Occipital lobe (tissue), 2 donors: ENCODE data around the genes GPR155 and LNPK.

- RAMPAGE, long total RNA: no peak
These were observed 19.6 kb downstream of the SP3 start for GRCh38 chr2:173945478-173945969.

DNA sequence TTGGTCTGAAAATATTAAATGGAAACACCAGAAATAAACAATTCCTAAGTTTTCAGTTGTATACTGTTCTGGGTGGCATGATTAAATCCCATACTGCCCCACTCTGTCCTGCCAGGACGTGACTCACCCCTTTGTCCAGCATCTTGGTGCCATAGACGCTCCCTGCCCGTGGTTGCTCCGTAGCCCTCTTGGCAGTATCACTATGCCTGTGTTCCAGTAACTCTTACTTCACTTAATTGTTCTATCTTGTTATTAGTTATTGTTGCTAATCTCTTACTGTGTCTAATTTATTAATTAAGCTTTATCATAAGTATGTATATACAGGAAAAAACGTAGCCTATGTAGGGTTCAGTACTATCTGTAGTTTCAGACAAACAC lies 71.3 kb upstream of the SP3 start:
- RAMPAGE, long total RNA: no peak

GRCh38 chr2:174053295-174054396 lies 88.5 kb upstream of the SP3 start:
- RAMPAGE, long total RNA: no peak

DNA sequence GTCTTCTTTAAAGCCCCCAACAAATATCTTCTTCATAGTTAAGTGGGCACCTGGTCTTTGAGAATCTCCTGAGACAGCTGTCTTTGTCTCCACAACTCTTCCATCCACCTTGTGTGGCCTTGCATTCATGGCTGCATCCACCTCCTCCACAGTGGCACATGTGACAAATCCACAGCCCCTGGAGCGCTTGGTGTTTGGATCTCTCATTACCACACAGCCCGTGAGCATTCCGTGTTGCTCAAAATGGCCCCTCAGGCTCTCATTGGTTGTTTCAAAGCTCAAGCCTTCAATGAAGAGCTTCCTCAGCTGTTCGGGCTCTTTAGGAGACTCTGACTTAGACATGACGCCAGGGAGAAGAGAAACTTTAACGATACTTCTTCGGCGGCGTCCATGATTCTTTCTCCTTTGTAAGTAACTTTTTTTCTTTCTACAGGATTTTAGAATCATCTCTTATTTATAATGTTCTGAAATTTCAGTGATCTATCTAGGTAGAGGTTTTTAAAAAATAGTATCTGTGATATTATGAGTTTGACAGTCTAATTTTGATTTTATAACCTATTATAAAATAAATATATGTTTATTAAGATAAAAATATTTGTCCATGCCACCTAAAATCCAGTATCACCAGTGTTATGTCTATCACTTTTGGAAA lies 24.0 kb upstream of the SP9 start:
- RAMPAGE, long total RNA: no peak

- RAMPAGE, long total RNA: no peak
These were observed 13.8 kb downstream of the SP9 start for GRCh38 chr2:174348555-174349023.

GRCh38 chr2:174365035-174365456 lies 30.3 kb downstream of the SP9 start:
- RAMPAGE, long total RNA: no peak

DNA sequence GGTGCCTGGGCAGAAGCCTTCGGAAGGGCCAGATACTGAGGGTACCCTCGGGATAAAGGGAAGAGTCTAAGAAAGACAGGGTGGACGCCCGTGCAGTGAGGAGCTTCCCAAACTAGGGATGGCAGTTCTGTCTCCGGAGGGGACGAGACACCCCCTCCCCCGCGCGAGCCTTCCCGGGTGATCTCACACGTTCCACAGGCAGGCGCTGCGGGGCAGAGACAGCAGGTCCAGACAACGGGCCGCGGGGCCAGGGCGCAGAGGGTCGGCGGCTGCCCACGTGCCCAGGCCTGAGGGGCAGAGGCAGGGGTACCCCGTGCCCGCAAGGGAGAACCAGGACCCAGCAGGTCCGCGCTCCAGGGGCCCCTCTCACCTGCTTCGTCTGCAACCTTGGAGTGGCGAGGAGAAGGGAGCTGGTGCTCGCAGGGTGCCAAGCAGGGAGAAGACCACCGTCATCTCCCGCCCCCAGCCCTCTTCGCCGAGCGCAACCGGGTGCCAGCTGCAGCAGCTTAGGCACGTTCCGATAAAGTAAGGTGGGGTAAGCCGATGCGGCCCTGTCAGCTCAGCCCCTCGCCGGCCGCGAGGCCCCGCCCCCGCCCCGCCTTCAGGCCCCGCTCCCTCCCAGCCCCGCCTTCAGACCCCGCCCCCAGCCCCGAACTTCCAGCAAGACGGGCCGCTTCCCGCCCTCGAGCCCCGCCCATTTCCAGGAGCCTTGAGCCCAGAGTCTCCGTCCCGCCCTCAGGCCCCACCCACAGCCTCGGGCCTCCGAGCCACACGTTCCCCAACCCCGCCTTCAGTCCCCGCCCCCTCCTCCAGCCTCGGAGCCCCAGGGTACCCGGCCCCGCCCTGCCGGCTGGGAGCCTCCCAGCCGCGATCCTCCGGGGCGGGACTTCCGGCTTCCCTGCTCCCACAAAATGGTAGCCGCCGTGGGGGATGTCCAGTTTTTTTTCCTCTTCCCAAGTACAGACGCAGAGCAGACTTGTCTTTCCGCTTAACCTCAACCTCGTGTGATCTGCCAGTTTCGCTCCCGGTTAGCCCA lies at the start of gene GPR155:
GPR155 (minus strand) TSS at position 527 of the 1,036 bp plus-strand sequence.
- RAMPAGE, long total RNA: start-site peak on the minus strand centred at position 521 of the sequence, 81 bp wide, 73 and 91 reads in 2 replicates

DNA sequence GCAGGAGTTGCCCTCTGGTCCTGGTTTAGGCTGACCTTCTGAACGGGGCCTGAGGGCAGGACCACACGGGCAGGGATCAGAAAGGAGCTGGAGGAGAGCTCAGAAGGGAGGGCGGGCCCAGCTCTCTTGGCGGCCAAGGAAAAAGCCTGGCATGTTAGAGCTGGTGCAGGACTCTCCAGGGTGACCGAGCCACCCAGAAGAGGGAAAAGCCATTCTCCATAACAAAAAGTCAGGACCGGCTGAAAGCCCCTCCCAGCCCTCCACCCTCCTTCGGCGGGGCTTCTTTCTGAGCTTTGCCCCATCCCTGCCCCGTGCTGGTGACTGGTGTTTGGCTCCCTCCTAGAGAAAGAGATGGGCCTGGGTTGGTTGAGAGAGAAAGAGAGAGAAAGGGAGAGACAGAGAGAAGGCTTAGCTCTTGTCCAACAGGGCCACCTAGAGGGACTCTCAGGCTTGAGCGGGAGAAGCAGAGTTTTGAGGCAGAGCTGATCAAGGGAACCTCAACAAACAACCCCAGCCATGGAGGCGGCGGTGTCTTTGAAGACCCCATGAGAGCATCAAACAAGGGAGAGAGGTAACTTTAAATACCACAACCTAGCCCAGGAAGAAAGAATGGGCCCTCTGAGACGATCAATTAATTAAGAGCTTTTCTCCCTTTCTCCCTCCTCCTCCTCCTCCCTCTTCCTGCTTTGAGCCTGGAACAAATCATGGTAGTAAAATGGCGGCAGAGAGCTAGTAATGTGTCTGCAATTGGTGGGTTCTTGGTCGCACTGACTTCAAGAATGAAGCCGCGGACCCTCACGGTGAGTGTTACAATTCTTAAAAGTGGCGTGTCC lies 50.7 kb downstream of the WIPF1 start:
- RAMPAGE, long total RNA: no peak

GRCh38 chr2:174608868-174609471 lies 11.4 kb upstream of the WIPF1 start:
- RAMPAGE, long total RNA: no peak

DNA sequence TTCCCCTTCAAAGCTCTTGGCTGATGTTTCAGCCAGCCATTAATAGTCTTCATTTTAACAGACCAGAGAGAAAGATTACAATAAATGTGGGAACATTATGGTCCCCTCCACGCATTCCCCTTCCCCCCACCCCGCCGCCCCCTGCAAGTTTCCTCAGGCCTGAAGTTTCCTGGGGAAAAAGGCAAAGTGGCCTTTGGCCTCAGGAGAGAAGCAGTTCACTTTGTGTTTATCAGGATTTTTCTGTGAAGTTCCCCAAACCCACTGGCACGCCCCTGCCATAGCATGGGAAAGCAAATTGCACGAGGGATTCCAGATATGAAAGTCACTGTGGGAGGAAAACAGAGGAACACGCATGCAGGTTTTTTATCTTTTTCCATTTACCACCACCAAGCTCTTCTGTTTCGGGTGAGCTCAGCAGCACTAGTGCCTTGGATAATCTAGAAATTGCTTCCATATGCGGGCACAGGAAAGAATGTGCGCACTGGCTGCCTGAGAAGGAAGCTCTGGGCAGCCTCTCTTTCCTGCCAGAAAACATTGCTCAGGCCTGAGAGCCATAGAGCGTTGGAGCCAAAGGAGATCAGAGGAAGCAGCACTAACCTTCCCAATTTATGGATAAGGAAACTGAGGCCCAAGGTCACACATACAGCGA lies 65.9 kb upstream of the WIPF1 start:
- RAMPAGE, long total RNA: no peak

DNA sequence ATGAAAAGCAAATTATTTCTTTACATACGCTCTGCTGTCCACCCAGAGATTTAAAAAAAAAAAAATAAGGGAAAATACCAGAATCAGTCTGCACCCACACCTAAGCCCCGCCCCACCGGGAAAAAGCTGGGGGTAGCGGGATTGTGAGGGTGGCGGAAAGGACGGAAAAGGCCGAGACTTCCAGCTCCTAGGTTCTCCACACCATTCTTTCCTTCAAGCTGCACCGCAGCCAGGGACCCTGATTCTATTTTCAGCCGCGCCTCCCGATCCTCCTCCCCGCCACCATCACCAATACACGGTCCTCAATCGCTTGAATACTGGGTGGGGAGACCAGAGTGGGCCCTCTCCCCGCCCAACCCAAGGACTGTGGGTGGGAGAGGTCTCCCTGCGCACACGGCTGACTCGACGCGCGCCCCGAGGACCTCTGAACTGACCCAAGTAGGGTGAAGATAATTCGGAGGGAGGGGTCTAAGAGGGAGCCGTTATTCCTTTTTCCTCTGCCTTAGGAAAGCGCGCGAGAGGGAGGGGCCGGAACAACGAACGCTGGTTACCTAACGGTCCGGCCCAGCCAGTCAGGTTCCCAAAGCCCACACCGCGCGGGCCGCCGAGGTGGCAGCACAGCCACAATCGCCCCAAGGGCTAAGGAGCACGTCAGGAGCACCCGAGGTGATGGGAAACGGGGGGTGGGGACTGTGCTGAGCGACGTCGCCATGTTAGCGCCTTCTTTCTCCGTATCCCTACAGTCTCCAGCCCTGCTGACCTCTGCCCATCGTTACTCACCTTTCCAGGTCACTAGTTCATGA lies 532 bp downstream of the ATF2 start:
- RAMPAGE, long total RNA: no peak

DNA sequence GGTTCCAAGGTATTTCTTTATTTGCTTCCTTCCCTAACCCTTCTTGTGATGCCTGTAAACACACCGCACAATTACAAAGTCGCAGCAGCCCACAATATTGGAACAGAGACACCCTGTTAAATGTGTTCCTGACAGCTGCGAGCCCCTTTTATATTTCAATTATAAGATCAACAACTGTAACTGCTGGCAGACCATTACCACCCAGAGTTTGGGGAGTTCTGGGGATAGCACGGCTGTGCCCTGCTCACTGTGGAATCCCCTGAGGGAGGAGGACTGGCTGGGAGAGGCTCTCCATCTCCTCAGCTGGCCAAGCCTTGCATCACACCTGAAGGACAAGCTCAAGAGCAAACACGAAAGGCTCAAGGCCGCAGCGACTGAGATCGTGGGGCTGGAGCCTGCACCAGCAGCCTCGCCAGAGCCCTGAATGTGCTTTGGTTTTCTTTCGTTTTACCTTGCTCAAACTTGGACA lies 282.3 kb upstream of the ATP5MC3 start:
- RAMPAGE, long total RNA: no peak

GRCh38 chr2:176002137-176002590 lies at the start of gene LNPK:
Gene LNPK, minus strand, starts transcription at chr2:176002267.
- RAMPAGE, long total RNA: no peak

GRCh38 chr2:176053775-176054227 lies 30.0 kb downstream of the EVX2 start:
- RAMPAGE, long total RNA: no peak

GRCh38 chr2:176172119-176172568 lies 15.0 kb downstream of the HOXD3 start:
- RAMPAGE, long total RNA: no peak

DNA sequence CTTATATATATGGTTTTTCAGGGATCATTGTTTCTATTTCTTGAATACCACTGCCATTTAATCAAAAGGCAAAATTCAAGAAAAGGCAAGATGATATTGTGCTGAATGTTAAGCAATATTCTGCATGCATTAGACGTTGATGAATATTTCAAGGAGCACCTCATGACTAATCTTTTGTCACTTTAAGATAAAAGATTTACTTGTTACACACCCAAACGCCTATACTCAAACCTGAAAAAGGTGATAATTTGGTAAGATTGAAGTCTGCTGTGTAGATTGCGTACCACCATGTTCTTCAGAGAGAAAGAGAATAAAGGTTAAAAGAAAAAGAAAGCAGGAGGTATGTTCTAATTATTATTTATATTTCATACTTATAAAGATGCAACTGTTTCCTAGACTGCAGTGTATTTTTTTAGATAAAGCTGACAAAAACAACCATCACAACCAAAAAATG lies 196.5 kb downstream of the MTX2 start:
- RAMPAGE, long total RNA: no peak

DNA sequence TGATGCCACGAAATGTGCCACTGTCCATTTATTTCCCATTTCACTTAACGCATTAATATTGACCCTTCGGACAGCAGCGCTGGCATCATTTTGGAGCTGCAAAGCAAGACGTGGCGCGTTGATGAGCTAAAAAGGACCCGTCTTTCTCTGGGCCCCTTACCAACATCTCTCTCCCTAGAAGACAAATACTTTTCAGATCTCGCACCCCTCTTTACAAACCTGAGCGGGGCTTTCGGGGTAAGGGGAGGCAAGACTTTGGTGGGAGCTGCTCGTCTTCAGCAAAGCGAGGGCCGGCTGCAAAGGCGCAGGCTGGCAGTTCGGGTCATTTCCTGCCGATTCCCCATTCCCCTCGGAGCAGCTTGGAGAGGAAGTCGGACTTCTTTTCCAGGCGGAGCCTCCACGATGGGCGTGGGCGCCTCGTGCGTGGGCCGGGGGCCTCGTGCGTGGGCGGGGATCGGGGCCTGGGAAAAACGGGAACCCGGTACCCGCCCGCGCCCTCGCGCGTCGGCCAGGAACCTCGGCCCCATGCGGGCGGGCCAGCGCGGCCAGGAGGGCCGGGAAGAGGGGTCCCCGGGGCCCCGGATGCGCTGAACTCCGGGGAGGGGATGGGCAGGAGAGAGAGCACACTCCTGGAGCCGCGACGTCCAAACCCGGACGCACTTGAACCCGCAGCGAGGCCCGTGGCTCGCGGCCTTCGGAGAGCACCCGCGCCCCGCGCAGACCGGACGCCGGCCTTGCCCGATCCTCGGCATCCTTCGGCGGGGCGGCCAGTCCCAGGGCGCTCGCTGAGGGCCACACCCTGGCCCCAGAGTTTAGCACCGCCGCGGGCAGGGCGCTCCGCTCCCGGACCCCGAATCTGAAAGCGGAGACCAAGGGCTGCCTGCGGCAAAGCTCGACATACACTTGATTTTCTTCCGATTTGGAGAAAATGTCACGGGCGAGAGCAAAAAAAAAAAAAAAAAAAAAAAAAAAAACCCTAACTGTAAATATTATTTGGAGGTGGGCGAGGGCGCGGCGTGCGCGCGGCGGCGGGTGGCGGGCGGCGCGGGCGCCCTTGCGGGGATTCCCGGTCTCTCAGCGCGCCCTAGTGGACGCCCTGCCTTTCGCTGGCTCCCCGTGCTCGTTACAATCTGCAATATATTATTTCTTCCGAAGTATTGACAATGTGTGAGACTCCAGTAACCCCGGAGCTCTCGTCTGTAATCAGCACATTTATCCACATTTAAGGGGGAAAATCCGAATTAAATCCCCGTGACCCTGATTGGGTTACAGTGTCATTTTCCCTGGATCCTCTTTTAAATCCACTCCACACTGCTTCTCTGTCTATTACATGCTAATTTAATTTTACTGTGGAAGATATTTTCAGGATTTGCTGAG lies 368.5 kb downstream of the MTX2 start:
- RAMPAGE, long total RNA: no peak

DNA sequence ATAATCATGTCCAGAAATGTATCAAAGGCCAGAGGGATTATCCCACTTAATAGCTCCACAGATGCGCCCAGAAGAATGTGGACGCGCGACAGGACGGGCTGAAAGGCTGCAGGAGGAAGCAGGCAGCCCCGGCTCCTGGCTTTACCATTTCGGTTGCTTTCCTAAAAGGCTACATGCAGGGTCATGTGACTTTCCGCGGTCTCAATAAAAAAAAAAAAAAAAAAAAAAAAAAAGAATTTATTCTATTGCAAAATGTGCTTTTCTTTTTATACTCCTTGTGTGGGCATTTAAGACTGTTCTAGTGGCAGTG lies 369.5 kb downstream of the MTX2 start:
- RAMPAGE, long total RNA: no peak

- RAMPAGE, long total RNA: no peak
These were observed 386.1 kb upstream of the HNRNPA3 start for GRCh38 chr2:176826557-176826927.

GRCh38 chr2:177187533-177188154 lies 24.9 kb upstream of the HNRNPA3 start:
- RAMPAGE, long total RNA: no peak